ENCODE measurements around a stretch of chr16.

- PRO-cap: no peak
Observed at GRCh38 chr16:89695667-89696076, 5.8 kb downstream of the SPATA2L start.

DNA sequence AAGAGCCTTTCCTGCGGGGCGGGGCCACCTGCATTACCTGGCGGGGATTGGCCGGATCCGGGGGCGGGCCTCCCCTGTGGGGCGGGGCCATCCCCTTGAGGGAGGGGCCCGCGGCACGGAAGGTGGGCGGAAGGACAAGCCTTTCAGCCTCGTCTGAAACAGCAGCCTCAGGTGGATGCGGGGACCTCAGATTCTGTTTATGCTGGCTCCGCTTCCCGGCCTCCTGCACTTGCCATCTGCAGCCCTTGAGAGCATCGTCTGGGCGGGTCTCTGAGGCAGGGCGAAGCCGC is 535 bp upstream of the SPATA2L start:
- PRO-cap: bidirectional peak, plus-strand start at position 149 of the sequence, minus-strand start outside the sequence

DNA sequence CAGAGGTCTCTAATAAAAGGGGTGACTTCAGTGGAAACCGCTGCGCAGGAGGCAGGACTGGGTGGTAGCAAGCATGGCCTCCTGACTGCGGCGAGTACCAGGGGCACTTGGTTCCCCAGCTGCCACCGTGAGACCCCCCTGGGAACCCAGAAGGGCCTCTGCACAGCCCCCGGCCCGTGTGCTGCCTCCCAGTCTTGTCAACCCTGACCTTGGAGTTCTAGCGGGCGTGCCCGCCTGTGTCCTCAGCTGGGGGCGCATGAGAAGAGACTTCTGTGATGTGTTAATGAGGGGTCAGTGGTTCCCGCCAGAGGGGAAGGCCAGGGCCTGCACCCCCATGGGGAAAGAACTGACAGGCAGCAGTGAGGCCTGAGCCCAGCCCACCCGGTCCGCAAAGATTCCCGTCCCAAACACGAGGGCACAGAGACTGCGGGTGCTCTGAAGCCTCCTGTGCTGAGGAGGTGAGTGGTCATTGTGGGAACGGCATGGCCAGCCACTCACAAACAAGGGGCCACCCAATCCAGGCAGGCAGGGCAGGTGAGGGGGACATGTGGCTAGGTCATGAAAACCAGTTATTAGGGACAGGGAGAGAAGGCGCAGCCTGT is 9.4 kb downstream of the ZNF276 start:
- PRO-cap: no peak

GRCh38 chr16:89732777-89733466 is 11.6 kb downstream of the ZNF276 start:
- PRO-cap: no peak

DNA sequence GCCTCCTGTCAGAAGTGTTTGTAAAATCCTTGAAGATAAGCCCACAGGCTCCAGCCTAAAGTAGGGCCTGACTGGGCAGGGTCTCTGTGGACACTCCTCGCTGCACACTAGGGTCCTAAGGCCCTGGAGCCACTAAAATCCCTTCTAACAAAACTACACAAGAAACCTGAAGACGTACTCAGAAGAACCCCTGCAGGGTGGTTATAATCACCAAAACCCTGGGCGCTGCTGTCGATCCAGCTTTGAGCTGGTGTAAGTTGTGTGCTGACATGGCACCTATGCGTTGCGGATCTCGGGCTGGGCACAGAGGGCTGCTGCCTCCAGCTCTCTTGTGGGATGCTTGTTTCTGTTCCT is 19.8 kb downstream of the ZNF276 start:
- PRO-cap: no peak

DNA sequence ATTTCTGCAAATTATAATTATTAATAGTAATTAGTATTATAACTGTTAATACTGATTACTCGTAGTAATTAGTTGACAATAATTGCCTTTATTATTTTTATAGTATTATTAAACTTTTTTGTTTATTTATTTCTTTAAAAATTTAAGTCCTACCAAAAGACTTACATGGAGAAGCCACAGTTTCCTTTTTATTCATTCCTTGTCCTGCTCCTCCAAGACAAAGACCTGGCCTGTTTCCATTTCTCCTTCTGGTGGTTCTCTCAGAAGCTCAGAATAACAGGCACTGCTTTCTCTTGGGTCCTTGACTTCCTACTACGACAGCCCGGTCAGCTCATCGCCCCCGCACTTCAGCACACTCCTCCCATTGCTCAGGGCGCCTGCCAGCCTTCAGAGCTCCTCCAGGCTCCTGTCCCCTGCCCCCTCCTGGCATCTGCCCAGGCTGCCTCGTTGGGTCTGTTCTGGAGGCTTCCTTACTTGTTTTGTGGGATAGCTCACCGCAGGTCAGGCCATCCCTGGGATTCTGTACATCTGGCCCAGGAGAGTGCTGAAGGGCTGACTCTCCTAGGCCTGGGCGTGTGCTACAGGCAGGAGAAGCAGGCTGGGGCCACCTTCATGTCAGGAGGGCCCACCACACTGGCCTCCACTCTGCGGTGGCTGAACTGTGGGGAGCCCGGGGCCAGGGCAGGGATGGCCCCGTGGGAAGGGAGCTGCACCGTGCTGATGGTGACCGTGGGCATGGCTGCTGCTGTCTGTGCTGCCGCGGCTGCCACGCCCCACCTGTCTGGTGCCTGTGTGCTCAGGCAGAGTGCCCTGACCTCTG is 17.6 kb downstream of the TCF25 start:
- PRO-cap: no peak

- PRO-cap: no peak
Observed at GRCh38 chr16:89899979-89900570, 18.6 kb upstream of the MC1R start.

DNA sequence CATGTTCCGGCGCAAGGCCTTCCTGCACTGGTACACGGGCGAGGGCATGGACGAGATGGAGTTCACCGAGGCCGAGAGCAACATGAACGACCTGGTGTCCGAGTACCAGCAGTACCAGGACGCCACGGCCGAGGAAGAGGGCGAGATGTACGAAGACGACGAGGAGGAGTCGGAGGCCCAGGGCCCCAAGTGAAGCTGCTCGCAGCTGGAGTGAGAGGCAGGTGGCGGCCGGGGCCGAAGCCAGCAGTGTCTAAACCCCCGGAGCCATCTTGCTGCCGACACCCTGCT is 12.4 kb downstream of the TUBB3 start:
- PRO-cap: no peak

GRCh38 chr16:90056519-90056973 is 20.6 kb downstream of the PRDM7 start:
- PRO-cap: no peak

Measured in jejunum (tissue), 1 donor.